Sternocleidomastoid (tissue), 1 donor: ENCODE results near the gene WDSUB1.

DNA sequence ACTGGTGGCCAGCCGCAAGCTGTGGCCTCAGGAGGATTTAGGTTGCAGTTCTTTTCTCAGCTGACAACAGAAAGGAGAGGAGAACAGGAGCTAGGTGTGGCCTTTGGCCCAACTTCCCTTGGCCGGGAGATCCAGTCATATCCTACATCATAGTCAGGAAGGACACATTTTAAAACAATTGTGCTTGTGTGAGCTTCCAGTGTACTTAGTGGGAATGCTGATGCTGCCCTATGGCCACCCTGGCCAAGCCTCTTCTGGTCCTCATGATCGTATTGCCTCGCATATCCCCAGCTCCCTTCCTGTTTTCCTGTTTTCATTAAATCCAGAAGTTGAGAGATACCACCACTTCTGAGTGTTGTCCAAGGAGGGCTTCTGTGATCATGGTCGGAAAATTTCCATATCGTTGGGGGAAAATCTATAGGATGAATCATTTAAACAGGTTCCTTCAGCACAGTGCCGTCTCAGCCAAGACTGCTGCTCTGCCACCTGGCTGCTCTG, 98.0 kb downstream of the WDSUB1 start:
- PRO-cap = no peak

DNA sequence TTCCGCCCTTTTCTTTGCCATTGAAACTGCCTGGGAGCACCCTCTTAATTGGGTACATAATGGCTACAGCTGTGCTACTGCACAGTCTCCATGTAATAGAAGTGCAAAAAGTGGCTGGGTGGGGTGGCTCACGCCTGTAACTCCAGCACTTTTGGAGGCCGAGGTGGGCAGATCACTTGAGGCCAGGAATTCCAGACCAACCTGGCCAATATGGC, 60.8 kb downstream of the WDSUB1 start:
- PRO-cap = no peak

DNA sequence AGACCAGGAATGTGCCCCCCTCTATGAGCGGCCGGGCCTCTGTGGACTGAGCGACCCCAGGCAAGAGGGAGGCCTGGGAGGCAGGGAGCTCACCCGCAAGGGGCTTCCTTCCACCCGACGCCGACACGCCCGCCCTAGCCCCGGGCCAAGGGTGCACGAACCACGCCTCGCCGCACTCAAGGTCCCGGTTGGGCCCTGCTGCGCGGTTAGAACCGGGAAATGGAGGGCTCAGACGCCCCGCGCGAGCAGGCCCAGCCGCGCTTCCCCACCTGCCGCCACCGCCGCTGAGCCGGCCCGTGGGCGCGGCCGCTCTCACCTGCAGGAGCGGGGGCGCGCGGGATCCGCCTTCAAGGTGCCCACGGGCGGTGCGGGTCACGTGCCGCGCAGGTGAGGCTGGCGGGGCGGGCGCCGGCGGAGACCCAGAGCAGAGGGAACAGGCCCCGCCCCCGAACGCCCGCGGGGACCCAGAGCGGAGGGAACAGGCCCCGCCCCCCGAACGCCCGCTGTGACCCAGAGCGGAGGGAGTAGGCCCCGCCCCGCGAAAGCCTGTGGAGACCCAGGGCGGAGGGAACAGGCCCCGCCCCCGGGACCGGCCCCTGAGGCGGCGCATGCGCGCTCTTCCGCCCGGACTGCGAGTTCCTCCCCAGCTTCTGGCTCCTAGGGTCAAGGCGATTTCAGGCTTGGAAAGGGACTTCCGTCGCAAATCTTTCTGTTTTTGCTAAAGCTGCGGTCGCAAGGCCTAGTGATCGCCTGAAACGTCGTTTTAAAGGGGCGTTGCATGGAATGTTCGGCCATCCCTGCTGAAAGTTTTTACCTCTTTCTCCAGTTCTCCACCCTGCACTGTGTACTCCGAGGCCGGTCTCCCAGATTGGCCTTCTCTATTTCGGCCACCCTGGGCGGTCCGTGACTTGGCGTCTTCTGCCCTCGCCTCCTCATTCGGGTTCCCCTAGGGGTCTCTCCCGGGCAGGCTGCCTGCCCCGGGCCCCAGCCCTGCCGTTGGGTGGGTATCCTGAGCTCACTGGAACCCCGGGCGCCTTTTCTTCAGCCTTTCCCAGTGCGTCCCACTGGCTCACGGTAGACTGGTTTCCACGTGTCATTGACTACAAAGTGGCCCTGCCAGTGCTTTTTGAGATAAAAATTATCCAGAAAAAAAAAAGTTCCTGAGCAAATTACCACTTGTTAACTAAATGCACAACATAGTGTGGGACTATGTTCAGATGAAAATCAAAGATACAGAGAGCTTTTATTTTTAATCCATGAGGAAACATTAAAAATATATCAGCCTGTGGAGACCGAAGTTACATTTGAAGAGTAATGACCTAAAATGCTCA, at the start of gene WDSUB1:
WDSUB1 (minus strand) TSS at position 437 of the 1,331 bp plus-strand sequence.
- PRO-cap = bidirectional peak, plus-strand start at position 634 of the sequence, minus-strand start at position 286 of the sequence

- PRO-cap = no peak
Measured at GRCh38 chr2:159432639-159433361, 146.3 kb upstream of the WDSUB1 start.

GRCh38 chr2:159515538-159515856, 100.9 kb downstream of the BAZ2B start:
- PRO-cap = no peak

- PRO-cap = no peak
Measured at GRCh38 chr2:159613358-159614386, 2.7 kb downstream of the BAZ2B start.

- PRO-cap = no peak
Measured at GRCh38 chr2:159617663-159617976, 1.3 kb upstream of the BAZ2B start.

- PRO-cap = no peak
Measured at GRCh38 chr2:159996708-159997669, 65.4 kb downstream of the PLA2R1 start.

DNA sequence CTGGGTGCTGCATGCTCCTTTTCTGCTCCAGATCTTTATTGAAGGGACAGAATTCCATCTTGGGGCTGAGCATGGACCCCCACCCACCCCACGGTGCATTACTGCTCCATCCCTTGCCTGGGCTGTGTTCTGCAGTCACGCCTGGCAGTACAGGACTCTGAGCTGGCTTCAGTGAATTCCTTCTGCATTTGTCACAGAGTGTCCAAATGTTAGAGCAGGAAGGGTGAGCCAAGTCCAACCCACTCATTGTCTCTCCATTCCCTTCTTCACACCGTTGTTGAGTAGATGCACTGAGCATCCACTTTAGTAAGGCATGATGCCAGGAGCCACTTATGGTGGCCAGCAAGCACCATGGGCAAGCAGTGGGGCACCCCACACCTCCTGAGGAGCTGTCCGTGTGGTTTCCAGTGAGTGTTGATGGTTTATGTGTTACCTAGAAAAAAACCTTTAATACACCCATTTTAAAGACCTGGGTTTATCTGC, 14.6 kb upstream of the ITGB6 start:
- PRO-cap = no peak

- PRO-cap = no peak
Measured at GRCh38 chr2:160272453-160273420, 72.7 kb upstream of the ITGB6 start.

GRCh38 chr2:160388353-160389094, 105.1 kb downstream of the RBMS1 start:
- PRO-cap = no peak

- PRO-cap = no peak
Measured at GRCh38 chr2:160513165-160513508, 19.5 kb upstream of the RBMS1 start.

GRCh38 chr2:160647788-160648849, 154.5 kb upstream of the RBMS1 start:
- PRO-cap = no peak

DNA sequence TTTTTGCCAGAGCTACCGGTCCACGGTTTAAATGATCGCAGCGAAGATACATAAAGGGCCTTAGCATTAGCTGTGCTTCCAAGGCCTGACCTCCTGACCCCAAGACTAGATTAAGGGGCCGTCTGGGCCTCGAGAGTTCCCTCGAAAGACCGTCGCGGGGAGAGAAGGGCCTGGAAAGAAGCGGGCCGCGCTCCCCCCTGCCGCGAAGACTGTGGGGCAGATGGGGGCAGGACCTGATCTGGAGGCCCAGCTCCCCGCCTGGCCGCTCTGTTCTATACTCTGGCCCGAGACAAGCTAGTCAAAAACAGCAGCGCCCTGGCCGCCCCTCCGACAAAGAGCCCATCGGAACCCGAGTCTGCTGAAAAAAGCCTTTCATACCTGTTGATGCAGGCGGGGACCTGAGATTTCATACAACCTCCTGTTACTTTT, 68.7 kb upstream of the PSMD14 start:
- PRO-cap = no peak

DNA sequence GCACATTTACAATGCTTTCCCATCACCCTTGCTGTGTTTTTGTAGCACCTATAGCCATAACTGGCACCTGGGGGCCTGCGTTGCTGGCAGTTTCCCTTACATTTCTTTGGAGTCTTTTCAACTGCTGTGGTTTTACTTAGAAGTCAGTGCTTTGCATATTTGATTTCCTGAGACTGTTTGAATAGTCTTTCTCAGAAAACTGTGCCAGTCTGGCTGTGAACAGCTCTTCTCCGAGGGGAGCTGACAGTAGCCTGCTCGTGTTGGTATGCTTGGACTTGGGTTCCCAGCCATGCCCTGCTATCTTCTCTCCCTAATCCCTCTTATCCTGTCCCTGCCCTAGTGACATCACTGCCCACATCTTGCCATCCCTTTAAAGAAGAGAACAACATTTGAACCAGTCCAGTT, 81.5 kb downstream of the DPP4 start:
- PRO-cap = unidirectional peak, plus-strand start at position 194 of the sequence

DNA sequence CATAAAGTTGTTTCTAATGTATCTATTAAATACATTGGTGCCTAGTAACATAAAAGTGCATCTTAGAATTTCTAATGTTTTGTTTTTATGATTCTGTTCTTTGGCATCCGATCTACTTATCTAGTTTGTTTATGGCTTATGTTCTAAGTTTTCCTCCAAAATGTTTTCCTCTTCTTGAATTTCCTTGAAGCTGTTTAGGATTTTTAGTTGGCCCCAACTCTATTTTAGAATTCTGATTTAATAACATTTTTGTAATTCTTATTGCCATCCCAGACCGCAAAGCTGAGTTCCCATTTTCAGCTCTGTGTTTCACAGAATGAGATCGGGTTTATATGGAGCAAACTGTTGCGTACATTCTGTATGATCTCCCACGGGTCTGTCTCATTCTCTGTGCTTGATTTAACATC, 59.3 kb downstream of the DPP4 start:
- PRO-cap = unidirectional peak, minus-strand start at position 304 of the sequence

GRCh38 chr2:162318963-162319235, 415 bp upstream of the IFIH1 start:
- PRO-cap = bidirectional peak, plus-strand start at chr2:162319068, minus-strand start at chr2:162318897

DNA sequence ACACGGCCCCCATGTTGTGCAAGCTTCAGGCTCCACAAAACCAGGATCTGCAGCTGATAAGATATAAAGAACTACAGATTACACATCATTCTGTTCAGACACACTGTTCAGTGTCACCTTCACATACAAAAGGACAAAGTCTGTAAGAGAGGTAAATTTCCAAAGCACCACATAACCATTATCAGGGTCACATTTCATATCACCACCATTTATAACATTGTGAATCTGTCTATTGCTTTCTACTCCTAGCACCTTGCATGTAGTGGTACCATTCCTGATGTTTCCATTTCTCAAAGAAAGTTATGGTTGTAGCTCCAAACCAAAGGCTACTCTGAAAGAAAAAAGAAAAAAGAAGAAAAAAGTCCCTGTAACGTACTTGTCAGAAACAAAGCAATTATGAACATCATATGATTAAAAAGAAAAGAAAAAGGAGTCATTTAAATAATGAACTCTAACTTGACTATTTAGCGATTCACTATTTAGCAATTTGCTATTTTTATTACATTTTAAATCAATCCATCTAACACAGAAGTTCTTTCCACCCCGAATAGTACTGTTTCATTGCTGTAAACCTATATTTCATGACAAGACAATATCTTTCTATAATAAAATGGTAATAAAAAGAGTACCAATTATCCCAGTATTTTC, 33.4 kb downstream of the FIGN start:
- PRO-cap = no peak

DNA sequence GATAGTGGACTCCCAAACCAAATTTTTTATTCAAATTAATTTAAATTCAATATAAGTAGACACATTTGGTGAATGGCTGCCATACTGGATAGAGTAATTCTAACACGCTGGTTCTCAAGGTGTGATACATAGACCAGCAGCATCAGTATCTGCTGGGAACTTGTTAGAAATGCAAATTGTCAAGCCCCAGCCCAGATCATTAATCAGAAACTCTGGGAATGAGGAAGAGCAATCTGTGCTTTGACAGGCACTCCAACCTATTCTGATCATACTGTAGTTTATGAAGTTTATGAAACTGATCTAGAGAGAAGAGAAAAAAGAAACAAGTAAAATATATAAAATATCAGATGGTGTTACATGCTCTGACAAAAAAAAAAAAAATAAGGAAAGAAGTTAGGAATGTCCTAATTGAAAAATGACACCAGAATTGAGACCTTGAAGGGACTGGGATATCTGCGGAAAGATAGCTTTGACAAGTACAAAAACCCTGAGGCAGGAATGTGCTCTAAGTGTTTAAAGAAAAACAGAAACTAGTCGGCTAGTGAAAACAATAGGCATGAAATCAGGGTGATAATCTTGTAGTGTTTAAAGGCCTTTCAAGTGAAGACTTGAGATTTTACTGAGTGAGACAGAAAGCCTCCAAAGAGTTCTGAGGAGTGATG, 107.6 kb downstream of the COBLL1 start:
- PRO-cap = no peak

GRCh38 chr2:164808657-164809155, 32.9 kb downstream of the COBLL1 start:
- PRO-cap = no peak